Endothelial cell (in vitro differentiated cells): ENCODE data around the genes COPZ2, HOXB3, HOXB9 and ATP5MC1.

DNA sequence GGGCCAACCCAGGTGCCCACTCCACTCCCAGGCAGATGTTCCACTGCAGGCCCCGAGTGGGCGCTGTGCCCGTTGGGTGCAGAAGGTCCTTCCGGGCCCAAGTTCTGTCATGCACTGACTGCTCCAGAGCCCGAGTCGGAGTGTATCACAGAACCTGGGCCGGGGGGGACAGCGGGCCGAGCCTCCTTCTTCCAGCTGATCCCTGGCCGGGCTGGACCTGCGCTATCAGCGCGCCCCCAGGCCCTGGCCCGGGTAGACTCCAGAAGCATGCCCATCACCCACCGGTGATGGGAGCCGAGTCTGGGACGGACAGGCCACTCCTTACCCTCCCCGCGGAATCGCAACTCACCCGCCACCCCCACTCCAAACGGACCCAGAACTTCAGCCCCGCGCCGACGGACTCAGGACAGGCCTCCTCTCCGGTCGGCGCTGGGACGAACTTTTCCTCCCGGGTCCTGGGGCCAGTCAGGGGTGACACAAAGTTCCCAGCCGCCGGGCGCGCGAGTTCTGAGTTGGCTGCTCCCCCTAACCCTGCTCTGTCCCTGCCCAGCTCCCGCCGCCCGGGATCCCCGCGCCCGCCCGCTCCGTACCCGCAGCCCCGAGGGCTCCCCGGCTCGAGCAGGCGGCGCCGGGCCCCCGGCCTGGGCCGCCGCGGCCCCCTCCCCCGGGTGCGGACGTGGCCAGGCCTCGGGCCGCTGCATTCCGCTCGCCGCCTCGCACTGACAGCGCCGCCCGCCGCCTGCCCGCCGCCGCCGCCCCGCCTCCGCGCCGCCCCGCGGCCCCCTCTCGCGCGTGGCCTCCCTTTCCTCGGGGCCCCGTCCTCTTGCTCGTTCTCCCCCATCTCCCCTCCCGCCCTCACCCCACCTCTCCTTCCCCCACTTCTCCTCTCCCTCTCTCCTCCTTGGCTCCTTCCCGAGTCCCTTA is at the start of gene COPZ2:
Gene COPZ2 (minus strand): TSS at position 721 of the 924 bp plus-strand sequence.
- PRO-cap, result no peak

DNA sequence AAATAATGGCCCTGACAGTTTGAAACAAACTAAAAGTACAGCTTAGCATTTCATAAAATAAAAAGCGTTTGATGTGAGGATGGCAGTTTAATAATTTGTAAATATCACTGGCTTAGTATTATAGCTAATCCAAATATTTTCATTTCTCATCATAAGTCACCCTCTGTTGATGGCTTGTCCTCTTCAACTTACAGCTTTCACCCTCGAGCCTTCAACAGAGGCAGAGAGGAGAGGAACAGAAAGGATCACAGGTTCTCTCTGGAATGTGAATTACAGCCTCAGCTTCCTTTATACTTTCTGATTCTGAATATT is 106.4 kb downstream of the SNX11 start:
- PRO-cap, result no peak

- PRO-cap, result no peak
Observed at GRCh38 chr17:48337945-48338607, 91.9 kb downstream of the SKAP1 start.

DNA sequence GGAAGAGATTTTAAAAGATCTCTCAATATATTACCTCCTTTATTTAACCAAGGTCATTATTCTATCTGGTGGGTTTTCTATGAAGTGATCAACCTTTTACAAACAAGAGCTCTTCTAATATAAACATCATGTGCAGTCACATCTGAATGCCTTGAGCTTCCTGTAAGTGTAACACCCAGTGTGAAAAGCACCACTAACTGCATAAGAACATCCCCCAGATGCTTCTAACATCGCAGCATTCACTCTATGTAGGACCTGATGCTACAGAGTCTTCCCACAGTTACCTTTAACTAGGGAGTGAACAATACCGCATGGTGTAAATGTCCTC is 16.4 kb downstream of the SKAP1 start:
- PRO-cap, result no peak

GRCh38 chr17:48439952-48440591 is 10.1 kb upstream of the SKAP1 start:
- PRO-cap, result no peak

GRCh38 chr17:48492481-48493195 is 38.2 kb downstream of the HOXB1 start:
- PRO-cap, result bidirectional peak, plus-strand start at chr17:48492740, minus-strand start at chr17:48492651

- PRO-cap, result no peak
Observed at GRCh38 chr17:48528013-48528637, 2.7 kb downstream of the HOXB1 start.

DNA sequence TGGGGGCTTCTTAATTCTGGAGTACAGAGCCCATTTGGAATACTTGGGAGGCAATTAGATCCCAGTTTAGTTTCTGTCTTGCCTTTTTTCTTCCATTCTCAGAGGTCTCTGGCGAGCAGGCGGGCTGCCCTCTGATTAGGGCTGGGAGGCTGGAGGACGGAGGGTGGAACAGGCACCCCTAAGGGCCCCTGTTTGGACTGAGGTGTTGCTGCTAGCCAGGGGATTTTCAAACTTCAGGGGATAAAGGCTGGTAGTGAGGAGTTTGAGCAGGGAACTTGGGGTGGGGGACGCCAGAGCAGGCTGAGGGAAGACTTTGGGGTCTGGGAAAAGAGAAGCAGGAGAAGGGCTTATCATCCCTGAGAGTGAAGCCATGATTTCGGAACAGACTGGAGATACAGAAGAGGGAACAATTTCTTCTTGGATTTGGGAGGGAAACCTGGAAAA is 13.6 kb upstream of the HOXB2 start:
- PRO-cap, result no peak

- PRO-cap, result no peak
Observed at GRCh38 chr17:48574374-48575501, 3.4 kb downstream of the HOXB4 start.

DNA sequence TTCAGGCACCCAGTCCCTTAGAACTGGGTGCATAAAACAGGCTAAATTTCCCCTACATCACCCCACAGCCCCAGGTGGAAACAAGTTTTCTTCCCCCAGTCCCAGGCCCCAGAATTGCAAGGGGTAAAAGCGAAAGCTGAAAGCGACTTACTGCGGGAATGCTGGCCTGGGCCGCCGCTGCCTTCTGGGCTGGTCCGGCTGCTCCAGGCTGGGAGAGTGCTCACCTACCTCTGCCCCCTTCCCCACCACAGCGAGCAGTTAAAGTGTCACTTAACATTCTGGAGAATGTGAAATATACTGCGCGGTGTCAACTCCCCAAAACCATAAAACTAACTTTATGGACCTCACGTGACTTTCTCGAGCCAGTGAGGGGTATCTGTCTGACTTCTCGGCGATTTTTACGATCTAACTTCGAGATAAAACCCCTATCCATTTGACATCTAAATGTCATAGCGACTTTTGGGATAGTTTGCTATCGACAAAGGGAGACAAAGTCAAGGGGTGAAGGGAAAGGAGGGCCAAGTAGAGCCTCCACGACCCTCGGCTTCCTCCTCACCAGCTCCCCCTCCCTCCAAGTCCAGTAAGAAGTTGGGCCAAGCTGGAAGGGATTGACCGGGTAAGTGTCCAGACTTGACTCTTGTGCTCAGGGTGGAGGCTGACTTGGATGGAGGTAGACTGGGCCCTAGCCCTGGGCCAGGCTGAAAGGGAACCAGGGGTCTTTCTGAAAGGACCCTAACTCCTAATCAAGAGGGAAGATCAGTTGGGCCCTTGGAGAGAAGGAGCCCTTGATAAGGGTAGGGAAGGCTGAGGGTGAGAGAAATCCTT is at the start of gene HOXB3:
Gene HOXB3 (minus strand): TSS at position 268 of the 825 bp plus-strand sequence.
- PRO-cap, result no peak

GRCh38 chr17:48597586-48598632 is 4.3 kb upstream of the HOXB5 start:
- PRO-cap, result no peak

- PRO-cap, result bidirectional peak, plus-strand start at chr17:48625796, minus-strand start at chr17:48625686; bidirectional peak, plus-strand start at chr17:48626029, minus-strand start at chr17:48625863; unidirectional peak, minus-strand start at chr17:48626172
Observed at GRCh38 chr17:48625491-48626408, at the start of gene HOXB9. Gene HOXB9 (minus strand): TSS chr17:48626358.

DNA sequence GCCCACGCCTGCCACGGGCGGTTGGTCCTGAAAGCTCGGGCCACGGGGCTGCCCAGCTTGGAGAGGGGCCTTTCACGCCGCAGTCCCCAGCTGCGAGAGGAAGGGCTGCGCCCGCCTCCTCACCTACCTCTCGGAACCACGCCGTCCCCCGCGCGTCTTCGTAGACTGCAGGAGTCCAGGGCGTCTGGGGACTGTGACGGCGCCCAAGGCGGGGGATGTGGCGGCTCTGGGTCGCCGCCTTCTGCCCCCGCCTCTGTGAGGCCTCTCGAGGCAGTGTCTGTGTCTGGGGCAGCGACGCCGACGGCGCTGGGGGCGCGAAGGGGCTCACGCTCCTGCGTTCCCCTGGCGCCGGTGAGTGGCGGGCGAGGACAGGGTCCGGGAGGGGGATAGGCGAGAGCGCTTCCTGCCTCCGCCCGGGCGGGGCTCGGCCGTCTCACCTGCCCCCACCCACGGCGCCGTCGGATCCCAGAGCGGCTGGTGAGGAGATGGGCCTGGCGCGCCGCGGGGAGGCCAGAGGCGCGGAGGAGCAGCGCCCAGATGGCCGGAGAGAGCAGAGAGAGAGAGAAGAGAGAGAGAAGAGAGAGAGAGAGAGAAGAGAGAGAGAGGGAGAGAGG is 20.4 kb upstream of the HOXB9 start:
- PRO-cap, result no peak

DNA sequence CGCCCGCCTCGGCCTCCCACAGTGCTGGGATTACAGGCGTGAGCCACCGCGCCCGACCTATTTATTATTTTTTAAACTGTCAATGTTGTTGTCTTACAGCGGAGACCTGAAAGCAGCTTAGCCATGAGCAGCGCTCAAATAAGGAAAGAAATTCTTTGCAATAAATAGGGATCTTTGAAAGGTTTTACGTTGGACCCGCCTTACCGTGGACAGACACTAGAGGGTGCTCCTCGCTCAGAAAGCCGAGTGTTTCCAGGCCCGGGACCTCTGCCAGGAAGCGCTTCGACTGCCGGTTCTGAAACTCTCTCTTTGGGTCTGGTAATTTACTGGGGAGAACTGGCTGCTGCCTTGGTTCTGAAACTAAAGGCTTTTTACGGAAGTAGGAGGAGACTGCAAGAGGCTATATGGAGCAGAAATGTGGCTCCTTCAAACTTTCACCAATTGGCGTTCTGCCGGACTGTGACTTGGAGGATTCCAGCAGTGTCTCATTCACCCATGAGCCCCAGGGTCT is 45.5 kb upstream of the HOXB9 start:
- PRO-cap, result no peak

- PRO-cap, result no peak
Observed at GRCh38 chr17:48791688-48792048, 25.4 kb downstream of the TTLL6 start.

DNA sequence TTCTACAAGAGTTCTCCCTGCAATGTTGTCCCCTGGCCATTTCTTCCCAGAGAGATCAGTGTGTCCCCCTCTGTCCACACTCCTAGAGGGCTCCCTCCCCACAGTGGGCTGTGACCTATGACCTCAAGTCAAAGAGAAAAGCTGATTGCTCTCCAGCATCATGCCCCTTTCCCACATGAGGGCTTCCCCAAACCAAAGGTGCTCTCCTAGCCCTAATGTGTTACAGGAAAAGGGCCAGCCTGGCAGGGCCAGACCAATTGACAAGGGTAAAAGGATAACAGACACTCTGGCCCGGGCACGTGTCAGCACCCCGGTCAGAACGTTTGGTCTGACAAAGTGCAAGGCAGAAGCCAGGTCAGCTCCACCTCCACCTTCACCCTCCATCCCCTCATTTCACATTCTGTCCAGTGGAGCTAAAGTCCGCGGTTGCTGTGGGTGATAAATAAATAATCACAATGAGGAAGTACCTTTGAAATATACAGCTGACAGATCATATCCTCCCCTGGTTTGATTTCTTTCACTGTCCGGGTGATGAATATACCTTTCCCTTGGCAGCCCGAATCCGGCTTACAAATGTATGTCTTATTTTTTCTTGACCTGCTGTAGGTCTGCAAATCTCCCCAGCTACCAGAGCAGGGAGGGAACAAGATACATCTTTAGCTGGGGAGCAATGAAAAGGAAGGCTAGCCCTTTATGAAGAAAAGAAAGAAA is 17.7 kb downstream of the TTLL6 start:
- PRO-cap, result no peak

DNA sequence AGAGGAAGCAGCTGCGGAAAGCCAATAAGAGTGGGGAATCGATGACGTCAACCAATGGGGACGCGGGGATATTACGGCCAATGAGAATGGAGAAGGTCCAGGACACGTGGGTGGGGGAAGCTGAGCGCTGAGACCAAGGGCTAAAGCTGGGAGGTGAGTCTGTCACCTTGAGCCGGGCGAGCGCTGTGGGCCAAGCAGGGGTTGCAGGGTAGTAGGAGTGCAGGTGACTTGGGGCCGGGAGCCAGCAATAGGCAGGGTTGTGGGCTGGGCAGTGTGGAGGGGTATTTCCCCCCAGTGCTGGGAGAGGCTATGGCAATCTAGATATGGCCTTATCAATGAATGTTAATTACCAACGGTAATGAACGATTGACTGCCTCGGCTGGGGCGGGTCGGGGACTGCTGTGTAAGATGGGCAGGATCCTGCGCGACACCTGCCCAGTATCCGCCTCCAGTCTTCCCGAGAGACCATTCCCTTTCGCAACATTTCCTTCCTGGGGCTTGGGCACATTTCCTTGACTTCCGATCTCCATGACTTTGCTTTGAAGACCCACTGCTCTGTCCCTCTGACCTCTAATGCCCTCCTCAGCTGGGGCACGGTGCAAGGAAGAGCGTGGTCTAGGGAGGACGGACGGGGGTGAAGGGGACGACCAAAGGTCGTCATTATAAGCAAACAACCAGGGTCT is at the start of gene ATP5MC1:
Gene ATP5MC1 (plus strand): TSS at position 100 of the 683 bp plus-strand sequence.
- PRO-cap, result bidirectional peak, plus-strand start at position 130 of the sequence, minus-strand start outside the sequence; bidirectional peak, plus-strand start at position 573 of the sequence, minus-strand start at position 398 of the sequence

GRCh38 chr17:48909622-48910143 is 1.5 kb downstream of the UBE2Z start:
- PRO-cap, result no peak

GRCh38 chr17:48929817-48931013 is 14.4 kb downstream of the SNF8 start:
- PRO-cap, result no peak

DNA sequence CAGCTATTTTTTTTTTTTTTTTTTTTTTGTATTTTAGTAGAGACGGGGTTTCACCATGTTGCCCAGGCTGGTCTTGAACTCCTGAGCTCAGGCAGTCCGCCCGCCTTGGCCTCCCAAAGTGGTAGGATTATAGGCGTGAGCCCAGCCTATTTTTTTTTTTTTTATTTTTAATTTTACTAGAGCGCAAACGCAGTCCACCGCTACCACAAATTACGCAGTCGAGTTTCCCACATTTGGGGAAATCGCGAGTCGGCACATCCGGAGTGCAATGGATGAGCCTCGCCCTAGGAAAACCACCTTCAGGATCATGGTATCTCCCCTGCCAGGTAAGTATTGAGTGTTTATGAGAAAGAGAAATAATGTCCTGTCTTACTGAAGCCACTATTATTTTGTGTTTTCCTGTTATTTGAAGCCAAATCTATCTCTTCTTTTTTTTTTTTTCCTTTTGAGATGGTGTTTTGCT is 4.6 kb upstream of the SNF8 start:
- PRO-cap, result unidirectional peak, minus-strand start at position 334 of the sequence